SK-N-MC (cell line): ENCODE data around the genes EEF1A2, HELZ2 and TPD52L2.

DNA sequence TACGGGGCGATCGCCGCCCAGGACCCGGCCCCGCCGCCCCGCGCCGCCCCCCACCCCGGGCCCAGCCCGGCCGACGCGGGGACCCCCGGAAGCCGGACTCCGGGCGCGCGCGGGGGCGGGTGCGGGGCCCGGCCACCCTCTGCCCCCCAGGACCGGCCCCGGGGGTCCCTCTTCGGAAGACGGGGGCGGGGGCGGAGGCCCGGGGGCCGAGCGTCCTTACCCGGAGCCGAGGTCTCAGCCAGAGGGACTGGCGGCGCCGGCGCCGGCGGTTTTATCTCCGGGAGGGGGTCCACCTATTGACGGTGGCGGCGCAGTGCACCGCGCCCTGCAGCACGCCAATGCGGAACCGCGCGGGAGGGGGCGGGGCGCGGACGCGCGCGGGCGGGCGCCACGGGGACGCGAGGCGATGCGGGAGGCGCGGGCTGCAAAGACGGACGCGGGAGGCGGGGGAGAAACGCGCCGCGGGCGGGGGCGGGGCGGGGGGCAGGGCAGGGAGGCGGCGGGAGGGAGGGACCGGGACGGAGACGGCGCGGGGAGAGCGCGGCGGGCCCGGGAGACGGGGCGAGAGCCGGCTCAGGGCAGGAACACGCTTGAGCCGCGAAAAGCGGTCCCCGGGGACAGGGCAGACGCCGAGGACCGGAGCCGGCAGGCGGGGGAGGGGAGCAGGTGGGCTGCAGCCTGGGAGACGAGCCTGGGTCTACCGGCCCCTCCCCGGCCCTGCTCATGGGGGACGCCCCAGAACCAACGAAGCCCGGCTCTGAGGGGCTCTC lies at the start of gene EEF1A2:
Gene EEF1A2, minus strand, starts transcription at position 246 of the 770 bp plus-strand sequence.
- RRBS = 5% methylated on average over 30 of the region's 110 CpGs

GRCh38 chr20:63563195-63564130 lies 9.5 kb downstream of the FNDC11 start:
- RRBS = 77% methylated on average over 18 of the region's 68 CpGs

DNA sequence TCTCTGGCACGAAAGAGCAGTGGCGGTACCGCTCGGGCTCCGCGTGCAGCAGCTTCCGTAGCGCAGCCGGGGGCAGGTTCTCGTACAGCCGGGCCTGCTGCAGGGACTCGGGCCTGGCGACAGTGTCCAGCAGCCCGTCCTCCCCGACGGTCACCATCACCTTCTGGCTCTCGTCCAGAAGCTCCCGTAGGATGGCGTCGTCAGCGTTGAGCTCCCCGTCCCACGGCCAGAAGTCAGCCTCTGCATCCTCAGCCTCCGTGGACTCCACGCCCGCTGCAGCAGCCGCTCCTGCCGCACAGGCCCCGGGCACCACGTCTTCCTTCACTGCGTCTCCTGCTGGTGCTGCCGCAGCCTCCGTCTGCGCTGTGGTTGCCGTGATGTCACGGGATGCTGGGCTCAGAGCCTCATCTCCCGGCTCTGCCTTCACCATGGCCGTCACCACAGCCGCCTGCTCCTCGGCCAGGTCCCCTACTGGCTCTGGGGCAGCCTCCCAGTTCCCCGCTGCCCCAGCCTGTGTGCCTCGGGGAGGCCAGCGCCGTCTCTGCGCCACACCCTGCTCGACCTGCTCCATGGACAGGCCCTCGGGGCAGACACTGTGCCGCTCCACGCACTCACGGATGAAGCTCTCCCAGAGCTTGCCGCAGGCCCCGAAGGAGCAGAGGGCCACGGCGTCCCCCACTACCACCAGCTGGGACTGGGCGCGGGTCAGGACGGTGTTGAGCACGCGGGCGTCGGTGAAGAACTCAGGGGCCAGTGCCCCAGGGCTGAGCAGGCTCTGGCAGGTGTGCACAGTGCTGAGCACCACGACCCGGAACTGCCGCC lies 8.4 kb downstream of the HELZ2 start:
- RRBS = 39% methylated on average over 7 of the region's 64 CpGs

- RRBS = no CpG with 5 or more reads among the region's 63 CpGs
Observed at GRCh38 chr20:63573987-63575059, at the start of gene HELZ2. Gene HELZ2 (minus strand): TSS chr20:63574239.

GRCh38 chr20:63582941-63583562 lies 9.0 kb upstream of the HELZ2 start:
- RRBS = no CpG with 5 or more reads among the region's 23 CpGs

- RRBS = 97% methylated on average over 11 of the region's 58 CpGs
Observed at GRCh38 chr20:63589528-63590580, 15.8 kb upstream of the HELZ2 start.

GRCh38 chr20:63704081-63704807 lies 3.5 kb downstream of the ARFRP1 start:
- RRBS = 97% methylated on average over 2 of the region's 11 CpGs

GRCh38 chr20:63706020-63707194 lies 1.4 kb downstream of the ARFRP1 start:
- RRBS = no CpG with 5 or more reads among the region's 34 CpGs

GRCh38 chr20:63751507-63751761 lies 11.9 kb downstream of the SLC2A4RG start:
- RRBS = no CpG with 5 or more reads among the region's 13 CpGs

DNA sequence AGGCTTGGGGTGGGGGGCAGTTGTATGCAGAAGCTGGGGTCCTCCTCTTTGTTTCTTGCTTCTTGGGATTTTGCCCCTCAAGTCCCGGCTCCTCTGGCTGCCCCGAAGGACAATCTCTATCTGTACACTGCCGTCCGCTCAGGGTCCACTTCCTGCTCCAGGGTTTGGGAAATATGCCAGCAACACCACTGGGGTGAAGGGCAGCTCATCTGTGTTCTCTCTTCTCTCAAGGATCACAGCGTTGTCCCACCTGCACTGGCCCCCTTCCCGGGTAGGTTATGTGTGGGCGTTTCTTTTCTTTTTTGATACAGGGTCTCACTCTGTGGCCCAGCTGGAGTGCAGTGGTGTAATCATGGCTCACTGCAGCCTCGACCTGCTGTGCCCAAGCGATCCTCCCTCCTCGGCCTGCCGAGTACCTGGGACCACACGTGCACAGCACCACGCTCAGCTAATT lies 25.6 kb downstream of the SLC2A4RG start:
- RRBS = no CpG with 5 or more reads among the region's 13 CpGs

DNA sequence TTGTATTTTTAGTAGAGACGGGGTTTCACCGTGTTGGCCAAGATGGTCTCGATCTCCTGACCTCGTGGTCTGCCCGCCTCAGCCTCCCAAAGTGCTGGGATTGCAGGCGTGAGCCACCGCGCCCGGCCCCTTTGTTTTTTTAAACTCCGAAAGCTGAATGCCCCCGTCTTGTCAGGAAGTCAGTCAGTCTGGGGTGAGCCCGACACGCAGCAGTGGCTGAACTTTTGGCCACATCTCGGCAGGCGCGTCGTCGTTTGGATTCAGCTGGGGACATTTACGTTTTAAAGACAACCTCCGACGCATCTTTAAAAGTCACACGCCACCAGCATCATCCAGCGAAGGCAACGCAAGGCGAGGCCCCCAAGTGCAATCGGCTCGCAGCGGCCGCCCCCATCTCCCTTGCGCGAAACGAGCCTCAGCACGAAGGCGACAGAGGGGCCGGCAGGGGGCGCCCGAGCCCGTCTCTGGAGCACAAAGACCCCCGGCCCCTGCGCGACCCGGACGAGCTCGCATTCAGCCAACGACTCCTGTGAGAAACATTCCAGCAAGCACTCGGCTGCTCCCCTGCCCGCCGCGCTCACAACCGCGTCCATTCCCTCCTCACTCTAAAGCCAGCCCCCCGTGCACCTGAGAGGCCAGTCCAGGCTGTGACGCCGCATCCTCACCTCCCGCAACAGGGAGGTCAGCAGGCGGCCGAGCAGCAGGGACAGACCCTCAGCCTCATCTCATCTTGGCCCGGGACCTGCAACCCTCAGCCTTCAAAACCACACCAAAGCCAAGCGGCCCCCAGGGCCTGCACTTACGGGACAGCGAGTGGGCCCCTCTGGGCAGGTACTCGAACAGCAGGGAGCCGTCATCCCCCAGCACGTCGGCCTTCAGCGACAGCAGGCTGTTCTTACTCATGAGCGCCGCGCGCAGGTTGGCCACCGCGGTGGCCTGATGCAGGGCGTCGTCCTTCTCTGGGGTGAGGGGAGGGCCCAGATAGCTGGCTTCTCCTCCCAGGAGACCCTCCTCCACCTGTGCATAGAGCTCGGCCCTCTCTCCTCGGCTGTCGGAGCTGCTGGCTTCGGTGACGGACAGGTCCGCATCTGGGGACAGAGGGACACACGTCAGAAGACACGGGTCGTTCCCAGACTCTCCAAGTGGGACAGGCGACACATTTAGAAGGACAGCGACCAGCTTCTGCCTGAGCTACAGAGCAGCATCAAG lies 35.7 kb downstream of the SLC2A4RG start:
- RRBS = 1% methylated on average over 5 of the region's 85 CpGs

DNA sequence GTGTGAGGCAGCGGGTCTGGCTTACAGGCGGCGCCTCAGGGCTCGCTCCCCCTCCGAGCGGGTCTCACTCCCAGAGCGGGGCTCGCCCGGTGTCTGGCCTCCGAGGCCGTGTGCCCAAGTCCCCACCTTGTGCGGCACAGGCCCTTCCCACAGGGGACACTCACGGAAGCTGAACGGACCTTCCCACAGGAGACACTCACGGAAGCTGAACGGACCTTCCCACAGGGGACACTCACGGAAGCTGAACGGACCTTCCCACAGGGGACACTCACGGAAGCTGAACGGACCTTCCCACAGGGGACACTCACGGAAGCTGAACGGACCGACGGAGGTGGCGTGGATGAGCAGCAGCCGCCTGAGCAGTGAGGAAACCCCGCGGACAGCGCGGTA lies 23.3 kb downstream of the ZBTB46 start:
- RRBS = no CpG with 5 or more reads among the region's 30 CpGs

GRCh38 chr20:63844531-63845089 lies 13.5 kb upstream of the ZBTB46 start:
- RRBS = no CpG with 5 or more reads among the region's 9 CpGs

- RRBS = 70% methylated on average over 4 of the region's 16 CpGs
Observed at GRCh38 chr20:63860256-63860932, 904 bp upstream of the ABHD16B start.

GRCh38 chr20:63863745-63864687 lies 1.1 kb upstream of the TPD52L2 start:
- RRBS = no CpG with 5 or more reads among the region's 49 CpGs

DNA sequence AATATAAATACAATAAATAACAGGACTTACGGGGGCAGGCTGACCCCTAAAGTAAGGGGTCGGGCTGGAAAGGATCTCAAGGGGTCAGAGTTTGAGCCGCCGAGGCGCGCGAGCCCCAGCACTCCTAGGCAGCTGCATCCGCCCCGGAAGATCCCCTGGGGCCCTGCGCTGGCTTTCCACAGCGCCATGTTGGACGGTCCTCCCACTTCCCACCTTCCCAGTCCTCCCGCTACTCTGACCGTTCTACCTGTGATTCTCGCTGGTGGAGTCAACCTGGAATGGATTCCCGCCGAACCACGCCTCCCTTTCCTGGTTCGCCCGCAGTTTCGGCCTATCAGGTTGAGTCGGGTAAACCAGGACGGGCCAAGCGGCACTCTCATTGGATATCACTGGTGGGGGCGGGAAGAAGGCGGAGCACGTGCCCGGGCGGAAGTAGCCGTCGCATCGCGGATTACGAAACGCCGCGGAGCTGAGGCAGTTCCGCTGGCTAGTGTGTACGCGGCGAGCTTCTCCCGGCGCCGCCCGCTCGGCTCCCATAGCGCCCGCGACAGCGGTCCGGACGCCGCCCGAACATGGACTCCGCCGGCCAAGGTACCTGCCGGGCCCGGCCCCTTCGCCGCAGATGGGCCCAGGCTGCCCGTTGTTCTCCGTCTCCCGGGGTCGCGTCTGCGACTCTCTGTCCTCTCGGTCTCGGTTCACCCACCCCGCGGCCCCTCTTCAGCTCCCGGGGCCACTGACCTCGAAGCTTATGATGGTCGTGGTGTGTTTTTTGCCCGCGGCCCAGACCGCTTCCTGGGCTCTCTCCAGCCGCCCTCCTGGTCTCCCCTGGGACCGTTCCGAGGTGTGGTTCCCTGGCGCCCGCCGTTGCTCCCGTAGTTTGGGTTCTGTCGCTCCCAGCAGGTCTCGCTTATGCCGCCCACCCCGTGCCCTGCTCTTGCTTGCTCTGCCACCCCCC lies at the start of gene TPD52L2:
Gene TPD52L2, plus strand, starts transcription at position 477 of the 955 bp plus-strand sequence.
- RRBS = 1% methylated on average over 35 of the region's 87 CpGs

- RRBS = 63% methylated on average over 7 of the region's 15 CpGs
Observed at GRCh38 chr20:63948119-63948497, 8.1 kb downstream of the UCKL1 start.

- RRBS = 5% methylated on average over 22 of the region's 48 CpGs
Observed at GRCh38 chr20:64101868-64102444, 5.4 kb downstream of the NPBWR2 start.

- RRBS = no CpG with 5 or more reads among the region's 16 CpGs
Observed at GRCh38 chr20:64211941-64212407, 43.6 kb upstream of the PCMTD2 start.

- RRBS = no CpG with 5 or more reads among the region's 14 CpGs
Observed at GRCh38 chr20:64256282-64256927, 857 bp downstream of the PCMTD2 start.